Natural killer cell (primary cell): ENCODE measurements around a stretch of chr9.

GRCh38 chr9:134800873-134801447 lies 79.7 kb upstream of the FCN2 start:
- PRO-cap: no peak

GRCh38 chr9:134929017-134929601 lies 11.4 kb upstream of the FCN1 start:
- PRO-cap: no peak

DNA sequence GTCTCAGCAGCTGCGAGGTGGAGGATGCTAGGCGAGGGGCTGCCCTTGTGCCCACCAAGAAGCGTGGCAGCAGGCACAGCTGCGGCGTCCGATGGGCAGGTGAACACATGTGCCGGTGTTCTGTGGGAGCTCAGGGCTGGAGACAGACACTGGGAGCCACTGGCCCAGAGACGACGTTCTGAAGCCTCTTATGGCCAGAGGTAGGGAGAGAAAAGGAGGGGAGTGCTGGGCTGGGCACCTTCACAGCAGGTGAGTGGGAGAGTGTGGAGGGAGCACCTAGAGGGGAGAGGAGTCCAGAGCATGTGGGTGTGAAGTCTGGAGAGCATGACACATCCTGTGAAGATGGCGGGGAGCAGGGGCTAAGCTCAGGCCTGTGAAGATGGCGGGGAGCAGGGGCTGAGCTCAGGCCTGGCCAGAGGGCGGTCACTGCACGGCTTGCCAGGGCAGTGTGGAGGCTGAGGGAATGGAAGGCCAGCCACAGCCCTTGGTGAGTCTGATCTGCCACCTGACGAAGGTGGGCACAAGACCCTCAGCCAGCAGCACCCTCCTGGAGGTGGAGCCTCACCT lies 79.2 kb upstream of the FCN1 start:
- PRO-cap: no peak

DNA sequence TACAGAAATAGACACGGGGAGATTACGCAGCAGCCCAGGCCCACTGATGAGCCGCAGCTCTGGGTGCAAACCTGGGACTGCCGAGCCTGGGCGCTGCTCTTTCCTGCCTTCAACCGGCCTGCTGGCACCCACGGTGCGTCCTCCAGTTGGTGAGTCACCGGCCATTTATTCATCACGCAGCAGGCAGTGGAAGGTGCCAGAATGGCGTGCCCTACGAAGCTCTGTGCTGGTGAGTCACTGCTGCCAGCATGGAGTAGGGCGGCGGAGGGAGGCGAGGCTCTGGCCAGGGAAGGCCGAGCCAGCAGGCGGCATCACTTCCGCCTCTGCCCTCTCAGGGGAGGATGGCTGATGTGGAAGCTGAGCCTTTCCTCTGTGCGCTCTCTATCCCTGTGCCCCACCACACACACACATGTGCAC lies 39.0 kb downstream of the OLFM1 start:
- PRO-cap: no peak

DNA sequence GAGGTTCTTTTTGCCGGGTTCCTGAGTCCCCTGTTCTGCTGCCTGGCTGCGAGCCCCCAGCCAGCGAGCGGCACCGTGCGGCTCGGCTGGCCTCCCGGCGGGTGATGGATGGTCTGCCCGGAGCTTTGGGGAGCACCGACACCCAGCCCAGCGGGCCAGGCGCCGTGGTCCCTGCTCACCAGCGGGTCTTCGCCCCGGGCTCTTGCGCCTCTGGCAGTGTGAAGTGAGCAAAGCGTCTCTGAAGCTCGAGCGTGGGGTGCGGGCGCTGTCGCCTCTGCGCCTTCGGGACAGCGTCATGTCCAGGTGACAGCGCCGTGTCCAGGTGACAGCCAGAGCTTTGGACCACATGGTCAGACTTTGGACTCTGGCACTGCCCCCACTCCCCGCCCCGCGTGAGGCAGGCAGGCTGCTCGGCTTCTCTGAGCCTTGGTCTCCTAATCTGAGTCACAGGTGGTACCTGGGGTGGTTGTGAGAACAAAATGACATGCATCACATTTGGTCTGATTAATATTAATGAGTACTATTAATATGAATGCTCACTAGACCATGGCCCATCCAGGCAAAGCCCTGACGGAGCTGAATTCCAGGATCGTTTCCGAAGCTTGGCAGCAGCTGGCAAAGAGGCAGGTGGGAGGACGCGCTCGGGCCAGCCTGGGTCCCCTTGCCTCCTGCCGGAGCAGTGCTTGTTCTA lies 156.8 kb downstream of the OLFM1 start:
- PRO-cap: no peak

DNA sequence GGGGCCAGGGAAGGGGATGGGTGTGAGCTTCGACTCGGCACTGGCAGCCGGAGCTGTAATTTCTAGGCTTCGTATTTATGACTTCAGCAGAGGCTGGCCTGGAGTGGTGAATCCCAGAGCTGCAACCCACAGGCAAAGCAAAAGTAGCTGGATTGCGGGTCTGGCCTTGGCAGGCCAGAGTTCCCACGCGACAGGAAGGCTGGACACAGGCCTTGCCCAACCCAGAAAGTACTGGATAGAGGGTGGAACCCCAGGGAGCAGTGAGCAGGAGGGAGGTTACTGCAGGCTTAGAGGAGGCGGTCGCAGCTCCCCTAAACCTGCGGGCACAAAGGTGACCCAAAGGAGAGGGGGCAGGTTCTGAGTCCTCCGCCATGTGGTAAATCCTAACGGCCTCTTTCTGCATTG lies 126.2 kb upstream of the PPP1R26 start:
- PRO-cap: no peak

GRCh38 chr9:135469361-135469837 lies 10.2 kb upstream of the PPP1R26 start:
- PRO-cap: no peak

DNA sequence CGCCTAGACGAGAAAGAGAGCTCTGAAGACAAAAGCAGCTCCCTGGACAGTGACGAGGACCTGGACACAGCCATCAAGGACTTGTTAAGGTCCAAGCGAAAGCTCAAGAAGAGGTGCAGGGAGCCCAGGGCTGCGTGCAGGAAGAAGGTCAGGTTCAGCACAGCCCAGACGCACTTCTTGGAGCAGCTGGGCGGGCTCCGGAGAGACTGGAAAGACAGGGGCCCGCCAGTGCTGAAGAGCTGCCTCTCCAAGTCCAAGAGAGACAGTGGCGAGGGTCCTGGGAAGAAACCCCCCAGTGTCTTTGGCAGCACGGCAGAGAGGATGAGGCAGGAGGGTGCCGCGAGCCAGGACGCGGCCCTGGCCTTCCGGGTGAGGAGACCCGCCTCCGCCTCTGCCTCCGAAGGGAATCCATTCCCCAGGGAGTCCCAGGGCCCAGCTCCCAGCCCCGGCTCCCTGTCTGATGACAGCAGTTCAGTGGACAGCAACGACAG lies 7.0 kb downstream of the PPP1R26 start:
- PRO-cap: no peak

DNA sequence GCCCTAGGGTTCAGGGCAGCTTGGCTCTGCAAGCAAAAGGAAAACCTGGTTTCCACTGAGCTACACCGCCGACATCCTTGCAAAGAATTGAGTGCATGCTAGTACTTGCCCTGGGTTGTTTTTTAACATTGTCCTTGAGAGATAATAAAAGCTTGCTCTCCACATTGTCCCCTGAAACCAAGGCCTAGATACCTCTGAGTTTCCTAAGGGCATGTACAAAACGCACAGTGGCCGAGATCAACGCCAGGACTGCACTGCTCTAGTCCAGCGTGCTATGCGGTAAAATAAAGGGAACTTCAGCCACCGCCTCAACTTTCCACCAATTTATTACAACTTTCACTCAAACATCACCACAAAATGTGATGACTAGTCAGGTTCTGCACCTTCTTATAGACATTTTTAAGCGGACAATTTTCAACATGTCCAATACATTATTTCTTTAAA lies 4.4 kb downstream of the CAMSAP1 start:
- PRO-cap: no peak

DNA sequence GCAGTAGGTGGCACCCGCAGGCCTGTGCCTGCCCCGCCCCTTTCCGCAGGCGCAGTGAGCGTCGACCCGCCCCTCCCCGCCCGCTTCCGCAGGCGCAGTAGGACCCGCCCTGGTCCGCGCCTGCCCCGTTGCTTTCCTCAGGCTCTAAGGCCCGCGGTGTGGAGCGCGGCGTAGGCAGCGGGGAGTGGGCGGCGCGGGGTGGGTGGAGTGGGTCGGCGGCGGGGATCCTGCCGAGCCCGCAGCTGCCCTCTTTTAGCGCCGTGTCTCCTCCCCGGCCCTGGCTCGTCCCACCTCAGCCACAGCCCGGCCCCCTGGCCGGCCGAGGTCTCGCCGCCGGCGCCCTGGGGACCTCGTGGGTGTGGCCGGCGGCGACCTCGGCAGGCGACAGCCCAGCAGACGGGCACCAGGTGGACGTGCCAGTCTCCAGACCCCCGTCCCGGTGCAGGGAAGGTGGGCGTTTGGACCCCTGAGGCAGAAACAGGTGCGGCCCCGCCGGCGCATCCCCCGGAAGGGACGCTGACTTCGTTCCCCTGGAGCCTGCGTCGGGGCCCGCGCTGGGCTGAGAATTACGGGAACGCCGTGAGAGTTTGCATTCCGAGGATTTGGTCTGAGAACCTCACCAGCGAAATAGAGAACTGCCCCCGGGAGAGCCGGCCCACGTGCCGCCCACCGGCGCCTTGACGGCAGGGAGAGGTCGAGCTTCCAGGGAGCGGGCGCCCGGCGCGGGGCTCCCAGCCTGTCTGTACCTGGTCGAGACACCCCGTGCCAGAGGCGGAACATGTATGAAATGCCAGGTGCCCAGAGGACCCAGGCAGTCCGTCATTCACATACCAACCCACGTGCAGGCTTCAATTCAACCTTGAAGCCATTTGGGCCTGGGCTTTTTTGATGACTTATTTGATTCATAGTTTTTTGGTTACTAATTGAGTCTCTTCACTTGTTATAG lies 633 bp upstream of the CAMSAP1 start:
- PRO-cap: bidirectional peak, plus-strand start at position 148 of the sequence, minus-strand start outside the sequence

GRCh38 chr9:135930196-135931090 lies 23.1 kb upstream of the CAMSAP1 start:
- PRO-cap: no peak

DNA sequence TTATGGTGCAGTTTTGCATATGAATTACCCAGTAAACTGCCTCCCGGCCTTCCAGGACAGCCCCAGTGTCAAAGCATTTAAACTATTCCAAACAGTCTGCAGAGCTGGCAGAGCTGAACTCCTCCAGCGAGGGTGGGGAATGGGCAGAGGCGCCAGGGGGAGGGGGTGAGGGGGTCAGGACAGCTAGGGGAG lies 42.9 kb downstream of the NACC2 start:
- PRO-cap: no peak

GRCh38 chr9:136052961-136053451 lies 42.1 kb downstream of the NACC2 start:
- PRO-cap: no peak

DNA sequence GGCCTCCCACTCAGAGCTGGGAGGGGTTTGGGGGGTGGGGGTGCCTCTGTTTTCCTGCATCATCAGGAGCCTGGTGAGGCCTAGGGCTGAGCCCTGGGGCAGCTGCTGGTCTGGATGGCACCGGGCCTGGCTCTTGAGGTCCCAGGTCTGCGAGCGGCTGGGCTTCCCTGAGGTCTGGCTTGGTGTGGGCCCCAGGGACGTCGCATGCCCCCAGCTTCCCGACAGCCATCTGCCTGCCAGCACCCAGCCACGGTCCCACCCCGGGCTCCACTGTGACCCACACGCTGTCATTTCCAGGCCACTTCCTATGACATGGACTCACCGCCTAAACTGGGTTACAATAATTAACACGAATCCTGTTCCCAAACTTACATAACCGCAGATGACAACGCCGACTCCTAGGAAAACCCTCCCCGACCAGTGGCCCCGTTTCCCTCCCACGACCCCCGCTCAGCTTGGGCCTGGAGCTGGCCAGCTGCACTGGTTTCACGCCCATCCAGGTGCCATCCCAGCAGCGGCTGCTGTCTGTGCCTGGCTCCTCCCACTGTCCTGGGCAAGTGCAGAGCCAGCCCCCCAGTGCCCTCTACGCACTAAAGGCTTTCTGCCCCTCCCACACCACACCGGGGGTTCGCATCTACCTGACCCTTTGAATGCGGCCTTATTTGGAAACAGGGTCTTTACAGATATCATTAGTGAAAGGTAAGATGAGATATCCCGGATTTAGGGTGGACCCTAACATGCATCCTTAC lies 8.6 kb downstream of the NACC2 start:
- PRO-cap: no peak

DNA sequence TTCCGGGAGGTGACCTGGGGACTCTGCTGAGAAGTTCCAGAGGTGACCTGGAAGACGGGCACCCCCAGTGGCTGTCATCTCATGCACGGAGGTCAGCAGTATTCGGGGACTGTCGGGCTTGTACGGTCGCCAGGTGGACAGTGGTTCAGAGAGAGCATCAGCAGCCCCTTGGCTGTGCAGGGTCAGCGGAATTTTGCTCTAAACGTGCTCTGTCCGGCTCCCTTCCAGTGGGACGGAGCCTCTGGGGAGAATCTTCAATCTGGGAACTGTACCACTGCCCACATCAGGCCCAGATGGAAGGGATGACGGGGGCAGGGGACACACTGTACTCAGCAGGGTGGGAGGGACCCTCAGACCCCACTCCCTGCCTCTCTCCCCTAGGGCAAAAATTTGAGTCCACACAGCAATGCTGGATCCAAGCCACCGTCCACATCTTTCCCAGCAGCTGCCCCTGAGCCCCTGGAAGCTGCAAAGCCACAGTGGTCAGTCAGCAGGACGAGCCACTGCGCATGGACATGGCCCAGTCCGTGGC lies 7.0 kb downstream of the NACC2 start:
- PRO-cap: no peak

DNA sequence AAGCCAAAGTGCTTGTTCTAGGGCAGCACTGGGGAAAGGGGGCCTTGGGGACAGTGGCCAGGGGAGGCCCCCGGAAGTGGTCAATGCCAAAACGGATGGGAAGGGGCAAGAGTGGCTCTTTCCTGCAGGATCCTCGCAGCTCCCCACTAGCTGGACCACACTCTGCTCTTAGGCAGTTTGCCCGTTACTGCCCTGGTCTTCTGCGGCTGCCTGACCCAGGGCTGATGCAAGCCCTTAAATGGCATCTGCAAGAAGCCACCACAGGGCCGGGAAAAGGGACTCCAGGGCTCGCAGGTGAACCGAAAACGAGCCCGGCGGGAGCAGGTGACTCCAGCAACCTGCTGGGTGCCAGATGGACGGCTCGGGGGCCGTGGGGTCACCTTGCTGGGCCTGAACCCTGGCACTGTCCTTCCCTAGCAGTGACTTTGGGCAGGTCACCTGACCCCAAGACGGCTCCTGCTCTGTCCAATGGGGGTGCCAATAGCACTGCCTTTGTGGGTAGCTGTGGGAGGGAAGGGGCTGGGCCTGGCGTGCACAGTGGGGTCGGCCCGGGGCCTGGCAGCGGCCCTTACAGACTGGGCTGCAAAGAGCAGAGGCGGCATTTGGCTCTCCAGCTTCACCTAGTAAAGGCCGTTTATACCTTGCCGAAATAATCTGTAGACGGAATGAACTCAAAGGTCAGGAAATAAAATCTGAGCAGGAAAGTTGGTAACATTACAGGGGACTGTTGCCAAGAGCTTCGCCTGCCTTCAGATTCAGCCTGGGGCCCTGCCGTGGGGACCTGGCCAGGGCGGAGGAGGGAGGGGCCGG lies 1.2 kb downstream of the TMEM250 start:
- PRO-cap: no peak

- PRO-cap: no peak
Observed at GRCh38 chr9:136225110-136225766, 20.3 kb upstream of the LHX3 start.

GRCh38 chr9:136338511-136339221 lies 11.3 kb downstream of the GPSM1 start:
- PRO-cap: no peak

- PRO-cap: no peak
Observed at GRCh38 chr9:136407069-136407708, 3.2 kb downstream of the ENTR1 start.

- PRO-cap: no peak
Observed at GRCh38 chr9:136449601-136449943, 9.9 kb upstream of the INPP5E start.